RPMI7951 (cell line): ENCODE measurements around the genes SCN7A and GORASP2.

DNA sequence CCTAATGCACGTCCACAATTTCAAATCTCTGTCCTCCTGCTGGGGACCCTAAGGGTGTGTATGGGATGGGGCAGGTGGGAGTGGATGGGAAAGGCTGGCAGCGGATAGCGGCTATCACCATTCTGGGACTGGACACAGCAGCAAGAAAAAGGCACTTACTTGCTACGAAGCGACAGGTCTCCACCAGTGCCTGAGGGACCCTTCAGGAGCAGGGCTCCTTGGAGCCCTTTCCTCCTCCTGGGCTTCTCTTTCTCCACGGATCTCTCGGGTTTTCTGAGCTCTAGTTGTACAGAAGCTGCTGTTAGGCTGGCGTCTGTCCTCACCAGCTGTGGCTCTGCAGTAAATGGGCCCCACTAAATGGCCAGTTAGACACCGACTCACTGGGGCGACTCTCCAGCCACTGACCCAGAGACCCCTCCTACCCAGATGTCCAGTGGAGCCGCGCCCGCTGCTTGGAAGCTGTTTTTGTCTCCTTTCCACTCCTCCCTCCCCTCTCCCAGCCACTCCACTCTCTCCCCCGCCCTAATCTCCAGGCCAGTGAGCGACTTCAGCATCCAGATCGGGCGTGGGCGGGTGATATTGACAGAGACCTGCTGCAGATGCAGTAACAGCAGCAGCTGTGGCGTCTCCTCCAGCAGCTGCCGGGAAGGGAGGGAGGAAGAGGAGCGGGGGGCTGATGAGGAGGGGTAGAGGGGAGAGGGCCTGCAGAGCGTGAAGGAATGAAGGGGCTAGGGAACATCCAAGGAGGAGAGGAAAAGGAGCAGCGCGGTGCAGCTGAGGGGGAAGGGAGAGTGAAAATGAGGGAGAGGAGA is at the start of gene SCN7A:
SCN7A (minus strand) TSS at position 441 of the 812 bp plus-strand sequence.
- RAMPAGE, long total RNA: no peak

GRCh38 chr2:166661234-166661617 is 167.2 kb upstream of the SCN7A start:
- RAMPAGE, long total RNA: no peak

- RAMPAGE, long total RNA: no peak
These were observed 102.5 kb upstream of the B3GALT1 start for GRCh38 chr2:167190292-167190639.

GRCh38 chr2:167289923-167290233 is 2.9 kb upstream of the B3GALT1 start:
- RAMPAGE, long total RNA: no peak

DNA sequence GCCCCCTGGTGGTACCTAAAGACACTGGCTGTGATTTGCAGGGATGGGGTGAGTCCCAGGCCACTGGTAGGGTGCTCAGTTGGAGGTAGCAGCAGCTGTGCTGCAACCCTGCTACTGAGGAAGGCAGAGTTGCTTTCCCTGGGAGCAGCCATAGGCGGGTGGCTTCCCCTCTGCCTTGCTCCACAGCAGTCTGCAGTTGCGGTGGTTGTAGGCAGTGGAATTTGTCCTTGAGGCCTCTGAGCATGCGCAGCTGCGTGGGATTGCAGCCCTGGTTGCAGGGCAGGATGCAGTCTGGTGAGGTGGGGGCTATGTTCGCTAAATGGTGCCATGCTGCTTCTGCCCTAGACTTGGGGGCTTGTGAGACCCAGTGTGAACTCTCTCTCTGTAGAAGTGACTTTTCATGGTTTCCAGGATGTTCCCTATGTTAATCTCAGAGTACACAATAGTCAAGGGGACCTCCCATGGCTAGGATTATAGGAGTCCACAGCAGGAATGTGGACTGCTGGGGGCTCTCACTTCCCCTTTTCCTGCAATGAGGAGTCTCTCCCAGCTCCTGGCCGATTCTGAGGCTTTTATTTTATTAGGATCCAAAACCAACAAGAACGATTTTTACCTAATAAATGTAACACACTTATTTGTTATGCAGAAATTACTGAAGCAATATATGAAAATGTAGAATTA is 39.0 kb downstream of the B3GALT1 start:
- RAMPAGE, long total RNA: no peak

GRCh38 chr2:167438065-167438604 is 145.3 kb downstream of the B3GALT1 start:
- RAMPAGE, long total RNA: no peak

GRCh38 chr2:168139866-168140880 is 107.2 kb downstream of the STK39 start:
- RAMPAGE, long total RNA: no peak

DNA sequence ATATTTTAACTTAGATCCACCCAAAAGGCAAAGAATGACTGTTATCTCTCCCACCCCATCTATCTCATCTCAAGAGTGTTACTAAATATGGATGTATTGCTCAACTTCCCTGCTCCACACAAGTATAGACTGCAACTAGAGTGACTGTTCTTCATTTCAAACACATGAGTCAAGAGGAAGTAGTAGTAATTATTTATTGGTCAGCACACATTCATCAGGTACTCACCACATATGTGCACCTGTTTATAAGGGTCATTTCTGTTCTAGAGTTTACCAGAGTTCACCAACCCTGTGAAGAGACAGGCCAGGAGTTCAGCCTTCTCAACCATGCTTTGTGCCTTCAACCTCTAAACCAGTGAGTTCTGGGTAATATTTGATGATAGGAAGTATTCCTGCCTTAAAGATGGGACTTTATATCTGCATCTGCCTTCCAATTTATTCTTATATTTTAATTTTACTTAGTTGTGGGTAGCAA is 36.2 kb downstream of the STK39 start:
- RAMPAGE, long total RNA: no peak

DNA sequence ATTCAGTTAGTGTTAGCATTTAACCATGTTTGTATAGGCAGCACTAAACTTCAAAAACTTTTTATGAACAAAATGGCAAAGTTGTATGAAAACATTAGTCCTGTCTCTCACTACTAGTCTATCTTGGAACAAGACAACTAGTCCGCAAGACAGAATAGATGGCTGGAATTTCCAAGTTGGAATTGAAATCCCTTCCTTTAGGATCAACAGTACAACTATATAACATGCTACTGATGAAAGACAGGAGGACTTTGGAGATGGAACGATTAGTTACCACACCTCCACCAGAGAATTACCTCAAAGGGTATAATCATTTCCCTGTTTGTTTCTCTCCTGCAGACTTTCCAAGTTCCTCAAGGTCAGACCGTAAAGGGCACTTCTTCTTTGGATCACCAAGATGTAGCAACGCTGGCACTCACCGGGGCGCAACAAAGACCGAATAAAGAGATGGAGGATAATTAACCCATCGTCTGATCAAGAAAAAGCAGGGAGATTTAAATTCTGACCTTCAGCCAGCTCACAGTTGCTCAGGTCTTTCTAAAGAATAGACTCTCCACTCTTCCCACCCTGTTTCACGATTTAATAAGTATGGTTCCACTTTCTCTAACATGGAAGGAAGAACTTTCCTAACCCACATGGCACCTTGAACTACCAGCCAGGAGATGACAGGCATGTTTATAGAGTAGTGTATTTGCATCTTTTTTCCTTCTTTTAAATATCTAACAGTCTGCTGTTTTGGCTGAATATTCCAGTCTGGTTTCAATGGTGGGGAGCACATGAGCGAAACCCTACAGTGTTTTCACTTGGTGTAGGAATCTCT is 25.8 kb downstream of the STK39 start:
- RAMPAGE, long total RNA: no peak

- RAMPAGE, long total RNA: no peak
These were observed 89.4 kb upstream of the STK39 start for GRCh38 chr2:168336622-168337284.

GRCh38 chr2:168547590-168547930 is 91.5 kb downstream of the CERS6 start:
- RAMPAGE, long total RNA: no peak

GRCh38 chr2:168632404-168633144 is 169.9 kb upstream of the NOSTRIN start:
- RAMPAGE, long total RNA: no peak

GRCh38 chr2:169636404-169637233 is 52.5 kb downstream of the PPIG start:
- RAMPAGE, long total RNA: no peak

DNA sequence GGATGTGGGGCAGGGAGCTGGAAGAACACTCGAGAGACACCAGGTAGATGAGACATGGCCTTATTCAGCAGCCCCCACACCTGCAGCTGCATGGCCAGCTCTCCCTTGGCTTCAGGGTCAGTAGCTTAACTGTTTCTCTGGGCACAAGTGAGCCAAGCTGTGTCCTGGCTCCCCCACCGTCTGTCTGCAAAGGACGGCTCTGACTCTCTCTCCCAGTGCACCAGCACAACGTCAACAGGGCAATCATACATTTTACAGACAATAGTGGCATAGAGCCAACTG is 17.3 kb downstream of the PHOSPHO2 start:
- RAMPAGE, long total RNA: no peak

- RAMPAGE, long total RNA: no peak
These were observed 18.3 kb upstream of the KLHL23 start for GRCh38 chr2:169715224-169715843.

DNA sequence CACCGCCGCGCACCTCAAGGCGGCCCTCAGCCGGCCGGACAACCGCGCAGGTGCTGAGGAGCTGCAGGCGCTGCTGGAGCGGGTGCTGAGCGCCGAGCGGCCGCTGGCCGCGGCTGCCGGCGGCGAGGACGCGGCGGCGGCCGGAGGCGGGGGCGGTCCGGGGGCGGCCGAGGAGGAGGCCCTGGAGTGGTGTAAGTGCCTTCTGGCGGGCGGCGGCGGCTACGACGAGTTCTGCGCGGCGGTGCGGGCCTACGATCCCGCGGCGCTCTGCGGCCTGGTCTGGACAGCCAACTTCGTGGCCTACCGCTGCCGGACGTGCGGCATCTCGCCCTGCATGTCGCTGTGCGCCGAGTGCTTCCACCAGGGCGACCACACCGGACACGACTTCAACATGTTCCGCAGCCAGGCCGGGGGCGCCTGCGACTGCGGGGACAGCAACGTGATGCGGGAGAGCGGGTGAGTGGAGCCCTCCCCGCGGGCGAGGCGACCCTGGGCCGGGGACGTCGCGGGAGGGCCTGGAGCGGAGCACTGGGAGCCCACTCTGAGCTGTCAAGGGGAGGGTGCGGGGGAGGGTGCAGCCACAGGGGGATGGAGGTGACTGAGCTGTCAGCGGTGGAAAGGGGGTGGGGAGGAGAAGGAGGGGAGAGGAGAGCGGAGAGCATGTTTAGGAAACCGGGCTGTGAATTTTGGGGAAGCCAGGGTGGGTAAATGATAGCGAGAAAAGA is 505 bp downstream of the UBR3 start:
- RAMPAGE, long total RNA: no peak

- RAMPAGE, long total RNA: no peak
These were observed 92.1 kb upstream of the MYO3B start for GRCh38 chr2:170085683-170086449.

GRCh38 chr2:170086943-170087788 is 90.8 kb upstream of the MYO3B start:
- RAMPAGE, long total RNA: no peak

DNA sequence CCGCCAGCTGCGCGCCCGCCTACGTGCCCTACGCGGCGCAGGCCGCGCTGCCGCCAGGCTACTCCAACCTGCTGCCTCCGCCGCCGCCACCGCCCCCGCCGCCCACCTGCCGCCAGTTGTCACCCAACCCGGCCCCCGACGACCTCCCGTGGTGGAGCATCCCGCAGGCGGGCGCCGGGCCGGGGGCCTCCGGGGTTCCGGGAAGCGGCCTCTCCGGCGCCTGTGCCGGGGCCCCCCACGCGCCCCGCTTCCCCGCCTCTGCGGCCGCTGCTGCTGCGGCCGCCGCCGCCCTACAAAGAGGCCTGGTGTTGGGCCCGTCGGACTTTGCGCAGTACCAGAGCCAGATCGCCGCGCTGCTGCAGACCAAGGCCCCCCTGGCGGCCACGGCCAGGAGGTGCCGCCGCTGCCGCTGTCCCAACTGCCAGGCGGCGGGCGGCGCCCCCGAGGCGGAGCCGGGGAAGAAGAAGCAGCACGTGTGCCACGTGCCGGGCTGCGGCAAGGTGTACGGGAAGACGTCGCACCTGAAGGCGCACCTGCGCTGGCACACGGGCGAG is 1.6 kb downstream of the SP5 start:
- RAMPAGE, long total RNA: no peak

DNA sequence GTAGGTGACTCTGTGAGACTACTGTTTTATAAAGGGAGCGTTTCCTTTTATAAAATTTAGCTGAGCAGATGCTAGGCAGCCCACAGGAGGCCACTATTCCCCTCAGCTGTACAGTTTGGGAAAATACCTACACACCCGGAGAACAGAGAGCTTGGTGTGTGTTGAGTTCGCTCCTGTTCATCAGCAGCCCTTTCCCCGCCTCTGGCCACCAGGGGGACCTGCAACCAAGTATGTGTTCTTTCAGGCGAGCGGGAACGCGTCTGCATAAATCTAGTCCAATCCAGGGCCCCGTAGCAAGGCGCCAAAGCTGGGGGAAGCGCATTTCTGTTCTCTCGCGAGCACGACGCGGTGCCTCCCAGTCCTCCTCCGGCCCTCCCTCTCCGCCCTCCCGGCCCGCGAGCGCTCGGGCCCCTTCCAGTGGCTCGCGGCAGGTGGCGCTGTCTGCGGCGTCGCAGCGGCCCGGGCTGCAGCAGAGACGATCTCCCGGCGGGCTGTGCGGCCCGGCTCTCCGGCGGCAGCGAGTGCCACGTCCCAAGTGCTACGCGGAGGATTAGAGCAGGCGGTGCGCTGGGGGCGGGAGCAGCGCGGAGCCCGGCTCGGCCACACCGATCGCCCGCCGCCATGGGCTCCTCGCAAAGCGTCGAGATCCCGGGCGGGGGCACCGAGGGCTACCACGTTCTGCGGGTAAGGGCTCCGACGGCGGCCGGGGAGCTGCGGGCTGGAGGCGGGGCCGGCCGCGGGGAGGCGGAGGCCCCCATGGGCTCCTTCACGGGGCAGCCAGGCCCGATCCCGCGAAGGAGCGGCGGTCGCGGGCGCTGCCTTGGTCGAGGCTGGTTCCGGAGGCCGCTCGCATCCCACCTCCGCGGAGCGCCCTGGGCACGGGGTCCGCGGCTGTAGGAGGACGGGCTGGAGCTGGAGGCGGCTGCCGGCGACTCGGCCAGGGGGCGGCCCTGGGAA is at the start of gene GORASP2:
GORASP2 (plus strand) TSS at position 534 of the 957 bp plus-strand sequence.
- RAMPAGE, long total RNA: no peak